Esophagus squamous epithelium (tissue), 4 donors: ENCODE measurements around a stretch of chr14.

GRCh38 chr14:49828969-49829314 is 23.6 kb downstream of the NEMF start:
- PRO-cap = no peak
- RAMPAGE, long total RNA, 4 experiments = no peak in any of the 4 experiments

GRCh38 chr14:49837796-49838358 is 14.7 kb downstream of the NEMF start:
- PRO-cap = no peak
- RAMPAGE, long total RNA, 4 experiments = no peak in any of the 4 experiments

GRCh38 chr14:49867563-49868738 is 15.4 kb upstream of the NEMF start:
- PRO-cap = bidirectional peak, plus-strand start at chr14:49867933, minus-strand start at chr14:49867877; bidirectional peak, plus-strand start at chr14:49868367, minus-strand start at chr14:49868183; bidirectional peak, plus-strand start at chr14:49868521, minus-strand start at chr14:49868508
- RAMPAGE, long total RNA, 4 experiments = start-site peak on the minus strand in 1 of 4 experiments, at chr14:49868129-49868162 at its widest, 11 reads per replicate

GRCh38 chr14:49907114-49907688 is 14.3 kb downstream of the ARF6 start:
- PRO-cap = bidirectional peak, plus-strand start at chr14:49907397, minus-strand start at chr14:49907348
- RAMPAGE, long total RNA, 4 experiments = no peak in any of the 4 experiments

DNA sequence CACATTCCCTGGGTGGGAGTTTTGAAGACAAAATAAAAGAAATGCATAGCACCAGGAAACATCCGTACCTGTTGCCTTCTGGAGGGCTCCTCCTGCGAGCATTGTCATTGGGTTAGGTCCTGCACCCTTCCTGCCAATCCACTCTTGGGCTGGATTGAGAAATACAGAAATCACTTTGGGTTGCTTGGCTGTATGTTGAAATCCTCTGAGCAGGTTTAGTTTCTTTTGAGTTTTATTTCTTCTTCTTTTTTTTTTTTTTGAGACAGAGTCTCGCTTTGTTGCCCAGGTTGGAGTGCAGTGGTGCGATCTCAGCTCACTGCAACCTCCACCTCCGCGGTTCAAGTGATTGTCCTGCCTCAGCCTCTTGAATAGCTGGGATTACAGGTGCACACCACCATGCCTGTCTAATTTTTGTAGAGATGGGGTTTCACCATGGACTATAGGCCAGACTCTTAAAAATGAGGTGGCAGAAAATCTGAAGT is 67.6 kb downstream of the ARF6 start:
- PRO-cap = no peak
- RAMPAGE, long total RNA, 4 experiments = no peak in any of the 4 experiments

GRCh38 chr14:49976899-49977734 is 84.2 kb downstream of the ARF6 start:
- PRO-cap = bidirectional peak, plus-strand start at chr14:49977509, minus-strand start at chr14:49977214
- RAMPAGE, long total RNA, 4 experiments = no peak in any of the 4 experiments

DNA sequence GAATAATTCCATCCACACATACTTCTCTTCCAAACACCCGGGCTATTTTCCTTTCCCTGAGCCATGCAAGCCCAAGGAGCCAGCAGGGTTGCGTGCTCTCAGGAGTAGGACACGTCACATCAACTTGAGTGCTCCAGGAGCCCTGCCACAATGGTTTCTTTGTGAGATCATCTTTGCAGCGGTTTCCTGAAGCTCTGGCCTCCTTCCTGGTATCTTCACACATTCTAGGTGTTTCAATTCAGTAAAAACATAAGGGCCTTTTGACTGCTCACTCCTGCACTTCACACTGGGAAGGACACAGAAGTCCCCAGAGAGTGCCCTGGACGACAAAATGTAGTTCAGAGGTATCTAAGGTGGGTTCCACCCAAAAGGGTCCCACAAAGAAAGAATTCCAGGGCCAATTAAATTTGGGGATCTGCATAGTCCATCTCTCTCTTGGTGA is 109.0 kb downstream of the ARF6 start:
- PRO-cap = bidirectional peak, plus-strand start at position 241 of the sequence, minus-strand start at position 126 of the sequence
- RAMPAGE, long total RNA, 4 experiments = no peak in any of the 4 experiments

DNA sequence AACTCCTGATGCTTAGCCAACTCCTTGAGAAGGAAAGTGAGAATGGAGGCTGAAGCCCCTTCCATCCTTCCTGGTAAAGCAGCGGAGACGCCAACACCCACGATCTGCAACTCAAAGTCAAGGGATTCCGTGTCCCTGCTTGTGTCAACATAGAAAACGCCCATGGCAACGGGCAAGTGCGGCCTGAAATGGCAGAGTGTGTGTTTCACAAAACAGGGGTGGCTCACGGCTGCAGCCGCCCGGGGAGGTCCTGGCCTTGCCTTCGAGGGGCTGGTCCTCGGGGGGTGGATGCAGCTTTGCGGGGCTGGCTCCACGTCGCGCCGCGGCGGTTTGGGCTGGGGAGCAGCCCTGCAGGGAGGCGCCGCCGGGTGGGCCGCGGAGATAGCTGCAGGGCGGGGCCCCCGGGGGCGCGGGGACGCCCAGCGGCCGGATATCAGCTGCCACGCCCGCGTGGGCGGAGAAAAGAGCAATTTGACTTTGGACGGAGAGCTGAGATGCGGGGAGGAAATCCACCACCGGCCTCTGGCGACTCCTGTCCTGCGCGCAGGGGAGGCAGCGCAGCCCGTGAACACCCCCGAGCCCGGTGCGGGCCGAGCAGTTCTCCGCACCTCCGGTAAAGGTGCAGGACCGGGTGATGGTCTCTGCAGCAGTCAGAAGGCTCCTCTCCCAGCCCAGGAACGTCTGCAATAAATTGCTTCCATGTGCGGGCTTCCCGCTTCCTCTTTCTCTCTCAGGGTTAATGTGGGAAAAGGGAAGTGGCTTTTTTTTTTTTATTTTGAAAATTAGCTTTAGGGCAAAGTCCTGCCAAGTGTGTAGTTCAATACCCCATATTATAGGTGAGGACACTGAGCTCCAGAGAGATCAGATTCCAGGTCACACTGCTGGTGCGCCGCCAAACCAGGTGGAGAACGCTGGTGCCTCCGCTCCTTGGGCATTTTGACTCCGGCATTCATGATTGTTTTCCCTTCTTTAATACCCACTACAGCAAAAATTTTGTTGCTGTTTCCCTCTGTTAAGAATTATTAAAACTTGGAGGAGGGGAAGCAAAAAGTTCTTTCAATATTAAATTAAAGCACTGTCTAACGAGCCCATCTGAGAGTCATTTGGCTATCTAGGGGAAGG is 110.6 kb downstream of the ARF6 start:
- PRO-cap = bidirectional peak, plus-strand start at position 208 of the sequence, minus-strand start at position 119 of the sequence; bidirectional peak, plus-strand start at position 469 of the sequence, minus-strand start at position 327 of the sequence; bidirectional peak, plus-strand start at position 895 of the sequence, minus-strand start at position 683 of the sequence
- RAMPAGE, long total RNA, 4 experiments = start-site peak on the plus strand in 1 of 4 experiments, centred at position 478 of the sequence, 5 reads per replicate; start-site peak on the minus strand in 1 of 4 experiments, centred at position 354 of the sequence, 14 reads per replicate

- PRO-cap = unidirectional peak, plus-strand start at chr14:50044183; unidirectional peak, plus-strand start at chr14:50044210
- RAMPAGE, long total RNA, 4 experiments = no peak in any of the 4 experiments
Measured at GRCh38 chr14:50043832-50044460, 72.4 kb downstream of the VCPKMT start.

GRCh38 chr14:50062120-50062531 is 54.2 kb downstream of the VCPKMT start:
- PRO-cap = bidirectional peak, plus-strand start at chr14:50062391, minus-strand start at chr14:50062270
- RAMPAGE, long total RNA, 4 experiments = no peak in any of the 4 experiments

GRCh38 chr14:50201956-50202316 is 29.4 kb downstream of the SOS2 start:
- PRO-cap = no peak
- RAMPAGE, long total RNA, 4 experiments = no peak in any of the 4 experiments

GRCh38 chr14:50331503-50332086 is 19.5 kb downstream of the DMAC2L start:
- PRO-cap = no peak
- RAMPAGE, long total RNA, 4 experiments = no peak in any of the 4 experiments

DNA sequence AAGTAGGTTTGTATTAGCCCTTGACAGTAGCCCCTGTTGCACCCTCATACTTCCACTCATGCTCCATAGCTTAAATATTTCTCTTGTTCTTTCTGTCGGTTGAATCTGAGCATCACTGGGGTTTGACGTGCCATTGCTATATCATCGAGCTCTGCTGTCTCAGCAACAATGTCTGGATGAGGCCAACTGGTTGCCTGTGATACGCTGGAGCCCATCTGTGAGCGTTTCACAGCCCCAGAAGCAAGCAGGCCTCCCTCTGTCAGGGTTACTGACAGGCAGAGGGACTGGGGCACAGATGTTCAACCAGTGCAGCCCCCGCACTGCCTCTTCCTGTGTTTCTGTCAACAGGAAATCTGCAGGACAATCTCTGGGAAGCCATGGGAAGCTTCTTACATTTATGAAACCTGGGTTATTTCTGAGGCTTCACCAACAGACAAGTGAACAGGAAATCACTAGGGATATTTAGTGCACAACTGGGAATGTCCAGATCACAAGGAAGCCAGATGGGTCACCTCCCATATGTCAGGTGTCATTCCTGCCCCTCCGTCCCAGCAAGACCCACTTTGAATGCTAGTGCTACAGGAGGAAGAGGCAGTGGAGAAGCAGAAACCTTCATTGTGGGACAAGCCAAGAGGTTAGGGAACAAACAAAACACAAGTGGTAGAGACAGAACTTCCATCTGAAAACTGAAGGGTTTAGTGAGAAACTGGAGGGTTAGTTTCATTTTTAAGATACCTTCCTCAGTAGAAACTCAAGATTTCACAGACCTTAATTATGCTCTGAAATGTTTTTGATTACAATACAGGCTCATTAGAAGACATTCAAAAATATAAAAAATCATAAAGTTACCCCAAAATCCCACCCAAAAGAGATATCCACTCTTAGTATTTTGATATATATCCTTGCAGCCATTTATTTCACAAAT is 24.1 kb downstream of the DMAC2L start:
- PRO-cap = no peak
- RAMPAGE, long total RNA, 4 experiments = no peak in any of the 4 experiments

DNA sequence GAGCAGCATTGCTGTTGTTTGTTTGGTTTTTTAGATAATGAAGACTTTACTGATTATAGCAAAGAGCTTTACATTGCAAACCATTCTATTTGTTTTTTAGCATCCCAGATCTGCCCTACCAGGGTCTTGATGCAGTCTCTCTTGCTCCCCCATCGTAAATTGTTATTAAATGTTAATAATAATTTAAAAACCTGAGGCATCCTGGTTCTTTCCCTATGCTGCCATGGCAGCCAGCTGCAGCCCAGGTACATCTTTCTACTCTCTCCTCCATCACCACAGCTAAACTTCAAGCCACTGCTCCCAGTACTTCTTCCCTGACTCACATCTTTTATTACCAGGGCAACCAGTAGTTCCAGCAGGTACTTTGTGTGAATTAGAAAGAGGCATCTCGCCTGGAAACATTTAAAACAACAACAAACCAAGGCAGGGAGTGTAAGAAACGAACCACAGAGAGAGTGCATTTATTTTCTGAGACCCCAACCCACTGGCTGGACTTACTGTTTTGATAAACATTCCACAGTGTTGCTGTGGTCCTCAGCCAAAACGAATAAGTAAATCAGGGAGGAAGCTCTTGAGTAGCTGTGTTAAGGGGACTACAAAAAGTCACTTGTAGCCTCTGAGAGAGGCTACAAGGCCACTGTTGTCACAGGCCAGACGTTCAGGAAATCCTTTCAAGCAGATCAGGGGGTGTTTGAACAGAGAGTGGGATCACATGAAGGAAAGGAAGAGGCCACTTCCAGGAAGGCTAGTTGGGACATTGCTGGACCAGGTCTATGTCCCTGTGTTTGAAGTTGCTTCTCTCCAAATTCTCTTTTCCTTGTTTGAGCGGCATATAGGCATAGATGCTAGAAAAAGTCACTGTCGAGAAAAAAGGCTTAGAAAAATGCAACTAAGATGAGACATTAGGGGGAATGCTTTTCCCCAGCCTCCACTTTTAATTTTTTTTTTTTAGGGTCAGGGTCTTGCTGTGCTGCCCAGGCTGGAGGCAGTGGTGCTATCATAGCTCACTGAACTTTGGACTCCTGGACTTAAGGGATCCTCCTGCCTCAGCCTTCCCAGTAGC is 33.7 kb downstream of the DMAC2L start:
- PRO-cap = no peak
- RAMPAGE, long total RNA, 4 experiments = no peak in any of the 4 experiments

DNA sequence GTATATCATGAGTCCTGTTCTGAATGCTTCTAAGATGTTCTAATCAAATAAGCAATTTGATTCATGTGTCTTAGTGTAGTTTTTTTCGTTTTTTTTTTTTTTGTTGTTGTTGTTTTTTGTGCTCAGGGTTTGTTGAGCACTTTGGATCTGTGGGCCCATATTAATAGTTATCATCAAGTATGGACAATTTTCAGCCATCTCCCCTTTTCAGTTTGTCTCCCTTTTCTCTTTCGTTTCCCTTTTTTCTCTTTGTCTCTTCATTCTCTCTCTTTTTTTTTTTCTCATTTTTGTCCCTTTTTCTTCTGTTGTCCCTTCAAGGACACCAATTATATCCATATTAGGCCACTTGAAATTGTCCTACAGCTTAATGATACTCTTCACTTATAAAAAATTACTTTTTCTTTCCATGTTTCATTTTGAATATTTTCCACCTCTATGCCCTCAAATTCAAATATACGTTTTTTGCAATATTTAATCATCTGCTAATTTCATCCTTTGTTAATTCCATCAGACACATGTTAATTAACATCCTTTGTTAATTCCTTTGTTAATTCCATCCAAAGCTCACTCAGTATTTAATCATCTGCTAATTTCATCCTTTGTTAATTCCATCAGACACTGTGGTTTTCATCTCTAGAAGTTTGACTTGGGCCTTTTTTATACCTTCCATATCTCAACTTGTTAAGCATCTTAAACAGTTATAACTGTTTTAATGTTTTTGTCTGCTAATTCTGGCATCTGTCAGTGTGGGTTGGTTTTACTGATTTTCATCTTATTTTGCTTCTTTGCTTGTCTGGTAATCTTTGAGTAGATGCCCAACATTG is 53.2 kb downstream of the MAP4K5 start:
- PRO-cap = no peak
- RAMPAGE, long total RNA, 4 experiments = no peak in any of the 4 experiments

- PRO-cap = no peak
- RAMPAGE, long total RNA, 4 experiments = no peak in any of the 4 experiments
Measured at GRCh38 chr14:50489955-50490260, 42.5 kb downstream of the MAP4K5 start.

GRCh38 chr14:50559561-50559911 is 409 bp upstream of the ATL1 start:
- PRO-cap = no peak
- RAMPAGE, long total RNA, 4 experiments = no peak in any of the 4 experiments

DNA sequence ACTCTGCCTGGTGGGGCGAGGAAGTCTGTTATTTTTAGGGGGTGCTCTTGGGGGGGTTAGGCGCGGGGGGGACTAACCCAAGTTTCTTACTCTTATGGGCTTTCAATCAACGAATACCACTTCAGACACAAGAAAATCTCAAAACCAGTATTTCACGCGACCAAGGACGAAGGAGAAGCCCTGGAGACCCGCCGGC is 600 bp downstream of the SAV1 start:
- PRO-cap = no peak
- RAMPAGE, long total RNA, 4 experiments = no peak in any of the 4 experiments

GRCh38 chr14:50678014-50678415 is 9.9 kb upstream of the SAV1 start:
- PRO-cap = no peak
- RAMPAGE, long total RNA, 4 experiments = no peak in any of the 4 experiments

GRCh38 chr14:50759674-50760662 is 71.0 kb downstream of the NIN start:
- PRO-cap = no peak
- RAMPAGE, long total RNA, 4 experiments = no peak in any of the 4 experiments